Cardiac muscle cell (in vitro differentiated cells and primary cell): ENCODE measurements around the genes RFPL4A, RFPL4AL1, ZNF667, ZNF71 and ZNF548.

DNA sequence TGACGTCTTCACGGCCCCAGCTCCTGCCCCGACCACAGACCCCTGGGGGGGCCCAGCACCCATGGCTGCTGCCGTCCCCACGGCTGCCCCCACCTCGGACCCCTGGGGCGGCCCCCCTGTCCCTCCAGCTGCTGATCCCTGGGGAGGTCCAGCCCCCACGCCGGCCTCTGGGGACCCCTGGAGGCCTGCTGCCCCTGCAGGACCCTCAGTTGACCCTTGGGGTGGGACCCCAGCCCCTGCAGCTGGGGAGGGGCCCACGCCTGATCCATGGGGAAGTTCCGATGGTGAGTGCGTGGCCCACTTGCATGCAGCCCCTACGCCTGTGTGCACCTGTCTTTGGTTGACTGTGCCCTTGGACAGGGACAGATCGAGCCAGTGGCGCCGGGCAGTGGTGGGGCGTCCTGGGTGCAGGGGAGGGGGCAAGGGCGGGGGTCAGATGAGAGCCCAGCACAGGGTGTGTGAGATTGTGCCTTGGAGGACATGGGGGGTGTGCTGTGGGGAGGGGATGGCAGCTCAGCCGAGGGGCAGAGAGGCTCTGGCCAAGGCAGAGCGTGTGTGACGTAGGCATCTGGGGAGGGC is 16.8 kb downstream of the EPN1 start:
- RAMPAGE, long total RNA: no peak
- RRBS: no CpG with 5 or more reads among the region's 21 CpGs

- RAMPAGE, long total RNA: no peak
- RRBS: no CpG with 5 or more reads among the region's 8 CpGs
Observed at GRCh38 chr19:55702266-55702681, 27.2 kb downstream of the EPN1 start.

- RAMPAGE, long total RNA: no peak
- RRBS: no CpG with 5 or more reads among the region's 32 CpGs
Observed at GRCh38 chr19:55704077-55704922, 29.3 kb downstream of the EPN1 start.

DNA sequence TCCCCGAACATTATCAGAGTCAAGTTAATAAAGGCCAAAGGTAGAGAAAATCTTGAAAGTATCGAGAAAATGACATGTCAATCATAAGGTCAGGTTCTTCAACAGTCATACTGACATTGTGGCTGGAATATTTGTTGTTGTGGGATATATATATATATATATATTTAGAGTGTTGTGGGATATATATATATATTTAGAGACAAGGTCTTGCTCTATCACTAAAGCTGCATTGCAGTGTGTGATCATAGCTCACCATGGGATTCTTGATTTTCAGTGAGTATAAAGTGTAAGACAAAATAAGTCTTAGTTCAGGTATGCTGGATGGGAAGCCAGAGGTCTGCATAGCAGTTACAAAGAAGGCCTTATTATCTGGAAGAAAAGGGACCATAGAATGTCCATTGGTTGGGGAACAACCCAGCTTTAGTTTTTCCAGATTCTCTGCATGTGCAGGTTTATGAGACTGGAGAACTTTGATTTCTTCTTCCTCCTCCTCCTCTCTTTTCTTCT is 30.7 kb downstream of the EPN1 start:
- RAMPAGE, long total RNA: no peak
- RRBS: no CpG with 5 or more reads among the region's 2 CpGs

- RAMPAGE, long total RNA: no peak
- RRBS: no CpG with 5 or more reads among the region's 3 CpGs
Observed at GRCh38 chr19:55758918-55759325, at the start of gene RFPL4A. RFPL4A (plus strand) TSS chr19:55759097.

DNA sequence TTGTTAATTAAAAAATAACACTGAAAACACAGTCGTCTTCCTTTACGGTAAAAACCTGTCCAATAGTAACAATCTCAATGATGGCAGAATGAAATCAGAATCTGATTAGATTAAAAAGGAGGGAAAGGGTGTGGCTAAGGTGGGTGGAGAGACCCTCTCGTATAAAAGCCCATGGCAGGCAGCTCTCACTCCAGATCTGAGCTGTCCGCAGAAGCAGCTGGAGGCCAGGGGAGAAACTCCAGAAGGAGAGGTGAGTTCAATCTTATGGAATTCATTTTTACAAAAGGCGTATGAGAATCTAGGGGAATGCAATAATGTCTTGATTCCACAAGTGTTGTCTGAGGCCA is at the start of gene RFPL4AL1:
TSS of gene RFPL4AL1 (plus strand) at position 193 of the 347 bp plus-strand sequence.
- RAMPAGE, long total RNA: no peak
- RRBS: no CpG with 5 or more reads among the region's 5 CpGs

DNA sequence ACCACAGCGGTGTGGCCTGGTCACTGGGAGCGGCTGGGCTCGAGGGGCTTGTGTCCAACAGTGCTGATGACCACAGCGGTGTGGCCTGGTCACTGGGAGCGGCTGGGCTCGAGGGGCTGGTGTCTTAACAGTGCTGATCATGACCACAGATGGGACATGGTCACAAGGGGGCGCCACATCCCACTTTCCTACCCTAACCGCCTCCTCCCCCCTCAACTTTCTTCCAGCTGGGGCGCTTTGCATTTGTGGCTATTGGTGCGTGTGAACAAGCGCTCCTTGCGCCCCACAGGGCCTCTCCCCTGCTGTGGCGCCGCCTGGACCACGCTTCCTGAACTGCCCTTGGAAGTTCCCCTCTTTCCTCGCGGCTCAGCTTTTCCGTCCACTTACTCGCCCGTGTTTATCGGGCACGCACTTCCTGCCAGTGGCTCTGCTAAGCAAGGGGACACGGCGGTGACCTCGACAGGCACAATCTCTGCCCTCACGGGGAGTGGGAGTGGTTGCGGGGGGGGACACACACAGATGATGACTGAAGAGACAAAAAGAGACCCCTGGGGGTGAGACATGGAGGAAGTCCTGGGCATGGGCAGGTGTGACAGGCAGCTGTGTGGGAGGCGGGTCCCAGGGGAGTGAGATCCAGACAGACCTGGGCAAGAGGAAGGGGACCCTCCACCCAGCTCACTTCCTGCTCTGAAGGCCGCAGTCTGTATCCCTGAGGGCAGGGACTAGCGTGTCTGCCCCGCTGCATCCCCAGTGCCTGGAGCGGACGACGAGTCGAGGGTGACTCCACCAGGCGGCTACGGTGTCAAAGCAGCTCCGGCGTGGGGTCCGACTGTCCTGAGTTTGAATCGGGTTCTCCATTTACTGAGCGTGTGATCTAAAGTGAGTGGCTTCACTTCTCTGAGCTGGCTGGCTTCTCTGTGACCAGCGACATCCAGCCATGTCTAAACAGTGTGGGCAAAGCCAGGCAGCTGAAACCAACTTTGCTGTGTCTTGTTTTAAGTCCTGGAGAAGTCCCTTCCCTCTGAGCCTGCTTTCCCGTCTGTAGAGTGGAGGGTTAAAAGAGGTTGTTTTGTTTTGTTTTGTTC is 40.2 kb downstream of the ZNF787 start:
- RAMPAGE, long total RNA: no peak
- RRBS: no CpG with 5 or more reads among the region's 44 CpGs

GRCh38 chr19:56111456-56111999 is 9.6 kb downstream of the ZNF787 start:
- RAMPAGE, long total RNA: no peak
- RRBS: no CpG with 5 or more reads among the region's 19 CpGs

- RAMPAGE, long total RNA: no peak
- RRBS: no CpG with 5 or more reads among the region's 15 CpGs
Observed at GRCh38 chr19:56142126-56142802, 1.2 kb downstream of the ZNF444 start.

DNA sequence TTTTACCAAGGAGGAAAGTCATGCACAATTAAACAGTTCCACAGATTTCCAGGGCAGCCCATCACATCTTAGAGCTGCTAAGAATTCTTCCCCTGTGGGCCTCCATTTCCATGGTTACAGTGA is 680 bp downstream of the ZNF667 start:
- RAMPAGE, long total RNA: no peak

DNA sequence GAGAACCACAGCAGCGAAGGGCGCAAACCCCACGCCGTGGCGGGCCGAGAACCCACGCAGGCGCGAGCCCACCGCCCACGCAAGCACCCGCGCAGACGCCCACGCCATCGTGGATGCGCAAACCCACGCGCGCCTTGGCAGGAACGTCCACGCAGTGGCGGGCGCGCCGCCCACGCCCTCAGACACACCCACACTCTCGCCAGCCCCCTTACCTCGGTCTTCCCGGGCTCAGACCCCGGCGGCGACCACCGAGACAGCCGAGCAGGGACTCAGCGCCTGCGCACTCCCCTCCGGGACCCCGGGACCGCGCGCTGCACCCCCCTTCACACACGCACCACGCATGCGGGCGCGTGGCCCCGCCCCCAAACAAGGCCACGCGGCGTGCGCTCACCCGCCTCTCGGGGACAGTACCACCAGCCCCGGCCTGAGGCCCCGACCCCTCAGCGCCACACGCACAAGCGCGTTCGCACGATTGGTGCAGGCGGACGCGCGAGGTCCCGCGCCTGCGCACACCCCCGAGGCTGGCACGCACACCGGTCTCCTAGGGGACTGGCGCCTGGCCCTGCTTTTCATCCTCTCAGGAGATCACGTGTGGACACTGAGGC is at the start of gene ZNF667:
TSS of gene ZNF667 (minus strand) at position 286 of the 605 bp plus-strand sequence.
- RAMPAGE, long total RNA: start-site peak on the minus strand centred at position 246 of the sequence, 66 bp wide, 19 and 49 reads in 2 replicates
- RRBS: 1% methylated on average over 19 of the region's 74 CpGs

GRCh38 chr19:56594810-56595772 is at the start of gene ZNF71:
ZNF71 (plus strand) TSS chr19:56595302.
- RAMPAGE, long total RNA: start-site peak on the plus strand at chr19:56595288-56595310, 224 and 232 reads in 2 replicates
- RRBS: 2% methylated on average over 40 of the region's 55 CpGs

DNA sequence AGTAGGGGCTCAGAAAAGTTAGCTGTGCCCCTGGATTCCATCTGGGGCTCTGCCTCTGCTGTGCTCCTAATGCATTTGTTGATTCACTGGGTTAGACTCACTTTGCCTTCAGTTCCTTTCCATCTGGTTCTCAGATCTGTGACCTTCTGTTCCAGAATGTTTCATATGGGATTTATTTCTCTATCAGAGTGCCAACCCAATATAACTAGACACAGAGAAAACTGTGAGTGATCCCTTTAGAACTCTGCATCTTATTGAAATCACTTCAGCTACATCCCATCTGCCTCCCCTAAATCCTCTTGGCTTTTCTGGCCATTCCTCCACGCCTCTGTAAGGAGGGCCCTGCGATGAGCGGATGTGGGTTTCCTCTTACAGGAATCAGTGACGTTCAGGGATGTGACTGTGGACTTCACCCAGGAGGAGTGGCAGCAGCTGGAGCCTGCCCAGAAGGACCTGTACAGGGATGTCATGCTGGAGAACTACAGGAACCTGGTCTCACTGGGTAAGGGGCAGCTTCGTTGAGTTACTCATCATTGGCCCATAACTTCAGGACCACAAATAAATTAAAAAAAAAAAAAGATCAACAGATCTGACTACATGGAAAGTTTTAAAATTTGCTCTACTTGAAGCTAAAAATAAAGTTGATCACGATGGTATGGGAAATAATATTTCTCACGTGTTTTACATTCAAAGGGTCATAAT is 18.5 kb downstream of the ZNF71 start:
- RAMPAGE, long total RNA: no peak
- RRBS: no CpG with 5 or more reads among the region's 7 CpGs

- RAMPAGE, long total RNA: no peak
- RRBS: no CpG with 5 or more reads among the region's 31 CpGs
Observed at GRCh38 chr19:56795363-56795718, 45.2 kb downstream of the PEG3 start.

- RAMPAGE, long total RNA: no peak
- RRBS: no CpG with 5 or more reads among the region's 42 CpGs
Observed at GRCh38 chr19:56838663-56839514, 1.6 kb downstream of the PEG3 start.

DNA sequence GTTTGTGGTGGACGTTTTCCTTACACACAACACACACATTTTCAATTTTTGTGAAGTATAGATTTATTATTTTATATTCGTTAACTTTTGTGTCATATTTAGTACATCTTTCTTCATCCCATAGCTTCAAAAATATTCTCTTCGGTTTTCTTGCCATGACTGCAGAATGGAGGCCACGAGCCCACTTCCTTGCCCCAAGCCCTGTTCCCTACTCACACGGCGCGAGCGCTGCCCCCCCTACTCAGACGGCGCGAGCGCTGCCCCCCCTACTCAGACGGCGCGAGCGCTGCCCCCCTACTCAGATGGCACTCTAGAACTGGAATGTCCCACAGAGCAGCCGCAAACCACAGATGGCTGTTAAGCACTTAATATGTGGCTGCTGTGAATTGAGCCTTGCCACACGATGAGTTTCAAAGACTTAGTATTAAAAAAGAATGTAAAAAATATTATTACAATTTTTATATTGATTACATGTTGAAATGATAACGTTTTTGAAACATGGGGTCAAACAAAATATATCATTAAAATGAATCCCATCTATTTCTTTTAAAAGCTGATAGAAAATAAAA is 102.3 kb upstream of the PEG3 start:
- RAMPAGE, long total RNA: no peak
- RRBS: no CpG with 5 or more reads among the region's 19 CpGs

GRCh38 chr19:56981317-56981974 is 138.3 kb upstream of the USP29 start:
- RAMPAGE, long total RNA: no peak
- RRBS: no CpG with 5 or more reads among the region's 17 CpGs

GRCh38 chr19:57217995-57218533 is 12.8 kb upstream of the AURKC start:
- RAMPAGE, long total RNA: no peak
- RRBS: no CpG with 5 or more reads among the region's 4 CpGs

DNA sequence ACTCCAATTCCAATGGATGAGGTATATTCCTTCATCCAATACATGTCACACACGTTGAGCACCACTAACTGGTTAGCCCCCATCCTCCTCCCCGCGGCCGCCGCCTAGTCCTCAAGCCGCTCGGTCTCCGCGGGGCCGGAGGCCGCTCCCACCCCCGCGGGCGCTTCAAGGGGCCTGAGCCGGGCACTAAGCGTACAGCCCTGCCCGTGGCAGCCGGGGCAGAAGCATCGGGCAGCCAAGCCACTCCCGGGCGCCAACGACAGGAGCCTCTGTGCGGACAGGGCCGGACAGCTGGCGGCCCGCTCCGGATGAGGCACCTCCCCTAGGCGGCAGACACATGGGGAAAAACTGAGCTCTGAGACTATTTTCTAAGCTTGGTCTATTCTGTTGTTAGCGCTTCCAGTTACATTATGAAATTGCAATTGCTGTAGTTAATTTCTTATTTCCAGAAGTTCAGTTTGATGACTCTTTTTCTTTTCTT is 2.8 kb upstream of the ZNF543 start:
- RAMPAGE, long total RNA: no peak
- RRBS: 5% methylated on average over 4 of the region's 29 CpGs

GRCh38 chr19:57389566-57390194 is at the start of gene ZNF548:
ZNF548 (plus strand) TSS chr19:57389854.
- RAMPAGE, long total RNA: start-site peak on the plus strand at chr19:57389862-57389889, 69 and 55 reads in 2 replicates; start-site peak on the plus strand at chr19:57389965-57390015, 185 and 187 reads in 2 replicates
- RRBS: no CpG with 5 or more reads among the region's 41 CpGs